AG09319 (cell line): Measurements from ENCODE around the gene SPACA1.

GRCh38 chr6:87714373-87715050, 12.5 kb upstream of the AKIRIN2 start:
- RRBS: no CpG with 5 or more reads among the region's 2 CpGs

DNA sequence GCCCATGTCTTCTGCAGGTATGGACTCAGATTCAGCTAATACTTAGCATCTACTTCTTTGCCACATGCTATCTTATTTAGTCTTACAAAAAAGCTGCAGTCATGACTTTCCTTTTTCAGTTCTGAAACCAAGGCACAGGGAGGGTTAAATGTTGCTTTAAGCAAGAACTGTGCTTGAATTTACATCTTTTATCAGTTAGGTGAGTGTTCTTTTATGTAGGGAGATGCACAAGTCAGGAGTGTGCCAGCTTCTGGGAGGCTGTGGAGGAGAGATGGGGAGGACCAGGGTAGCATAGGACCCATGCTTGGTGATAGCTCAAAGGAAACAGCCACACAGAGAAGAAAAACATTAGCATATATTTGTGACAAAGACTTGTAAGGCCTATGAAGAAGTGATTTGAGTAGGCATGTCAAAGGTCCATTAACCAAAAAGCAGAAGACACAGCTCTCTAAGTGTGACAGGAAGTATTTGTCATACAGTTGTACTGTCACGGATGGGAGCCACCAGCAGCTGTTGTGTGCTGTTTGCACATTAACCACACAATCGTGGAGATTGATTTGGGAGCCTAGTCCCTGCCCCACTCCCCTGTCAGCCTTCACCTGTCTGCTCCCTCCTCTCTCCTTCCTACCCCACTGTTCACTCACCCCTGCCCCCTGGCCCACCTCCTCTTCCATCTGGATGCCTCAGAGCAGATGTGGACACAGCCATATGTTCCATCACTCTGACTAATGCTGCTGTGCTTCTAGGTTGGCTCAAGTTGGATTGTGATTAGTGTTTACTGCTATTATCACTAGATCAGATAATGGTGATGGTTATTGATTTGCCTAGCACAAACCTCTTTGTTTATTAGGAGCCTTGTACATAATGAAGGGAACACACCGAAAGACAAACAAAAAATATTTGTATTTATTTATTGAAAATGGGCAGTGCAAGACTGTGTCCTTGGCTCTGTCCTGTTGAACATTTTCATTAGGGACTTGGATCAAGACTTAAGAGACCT, 124.8 kb upstream of the SPACA1 start:
- RRBS: no CpG with 5 or more reads among the region's 3 CpGs

DNA sequence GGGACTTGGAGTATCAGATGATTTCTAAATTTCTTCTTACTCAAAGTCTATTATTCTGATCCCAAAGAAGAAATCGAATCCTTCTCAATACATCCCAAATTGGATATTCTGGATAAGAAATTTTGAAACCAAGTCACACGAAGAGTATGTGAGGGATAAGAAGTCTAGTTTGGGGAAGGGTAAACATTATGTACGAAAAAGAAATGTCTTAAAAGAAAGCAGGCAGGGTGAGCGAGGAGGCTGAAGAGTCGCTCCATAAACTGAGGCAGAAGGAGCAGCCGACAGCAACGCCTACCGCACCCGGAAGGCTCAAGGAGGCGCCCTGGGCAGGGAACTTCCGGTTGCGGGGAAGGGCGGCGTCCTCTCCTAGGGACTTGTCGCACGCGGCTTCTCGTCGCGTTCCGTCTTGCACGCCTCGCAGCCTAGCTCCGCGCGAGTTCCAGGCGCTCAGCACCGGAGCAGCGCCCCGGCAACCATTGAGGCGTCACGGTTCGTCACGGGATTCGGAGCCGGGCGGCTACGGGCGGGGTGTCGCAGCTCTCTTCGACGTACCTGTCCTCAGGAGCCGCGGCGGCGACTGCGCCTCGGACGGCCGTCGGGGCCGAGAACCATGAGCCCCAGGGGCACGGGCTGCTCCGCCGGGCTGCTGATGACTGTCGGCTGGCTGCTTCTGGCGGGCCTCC, at the start of gene SPACA1:
SPACA1 (plus strand) TSS at position 546 of the 683 bp plus-strand sequence.
- RRBS: 82% methylated on average over 11 of the region's 57 CpGs

- RRBS: no CpG with 5 or more reads among the region's 1 CpG
Measured at GRCh38 chr6:88873172-88873524, 90.3 kb downstream of the RNGTT start.

GRCh38 chr6:89021638-89022146, 58.3 kb upstream of the RNGTT start:
- RRBS: no CpG with 5 or more reads among the region's 4 CpGs

DNA sequence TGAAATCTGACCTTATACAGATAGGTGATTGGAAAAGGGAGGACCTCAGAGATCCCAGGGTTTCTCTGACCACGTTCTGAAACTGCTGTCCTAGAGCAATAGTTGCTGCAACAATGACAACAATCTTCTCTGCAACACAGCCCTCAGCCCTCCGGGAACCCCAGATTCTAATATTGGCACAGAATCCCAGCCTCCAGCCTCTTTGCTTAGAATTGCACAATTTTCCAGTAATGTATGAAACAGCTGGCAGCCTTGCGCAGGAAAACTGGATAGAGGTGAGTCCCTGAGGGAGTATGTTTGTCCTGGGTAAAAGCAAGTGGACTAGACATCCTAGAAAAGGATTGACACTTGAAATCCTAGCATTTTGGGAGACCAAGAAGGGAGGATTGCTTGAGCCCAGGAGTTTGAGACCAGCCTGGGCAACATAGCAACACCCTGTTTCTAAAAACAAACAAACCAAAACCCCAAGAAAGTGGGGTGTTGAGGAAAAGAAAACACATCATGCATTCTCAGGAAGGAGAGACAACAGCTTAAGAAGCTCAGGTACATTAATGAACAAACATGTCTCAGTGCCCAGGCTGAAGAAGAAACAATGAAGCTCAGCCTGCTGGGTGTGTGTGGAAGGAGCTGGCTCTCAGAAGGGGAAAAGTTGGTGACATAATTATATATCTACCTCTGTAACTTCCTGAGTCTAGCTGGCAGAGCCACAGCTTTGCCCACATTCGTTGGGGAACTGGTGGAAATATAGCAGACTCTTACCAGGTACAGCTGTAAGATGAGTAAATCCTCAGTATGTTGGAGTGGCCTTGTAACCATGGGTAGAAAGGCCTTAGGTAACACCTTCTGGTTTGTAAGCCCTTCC, 30.2 kb upstream of the PNRC1 start:
- RRBS: no CpG with 5 or more reads among the region's 4 CpGs

DNA sequence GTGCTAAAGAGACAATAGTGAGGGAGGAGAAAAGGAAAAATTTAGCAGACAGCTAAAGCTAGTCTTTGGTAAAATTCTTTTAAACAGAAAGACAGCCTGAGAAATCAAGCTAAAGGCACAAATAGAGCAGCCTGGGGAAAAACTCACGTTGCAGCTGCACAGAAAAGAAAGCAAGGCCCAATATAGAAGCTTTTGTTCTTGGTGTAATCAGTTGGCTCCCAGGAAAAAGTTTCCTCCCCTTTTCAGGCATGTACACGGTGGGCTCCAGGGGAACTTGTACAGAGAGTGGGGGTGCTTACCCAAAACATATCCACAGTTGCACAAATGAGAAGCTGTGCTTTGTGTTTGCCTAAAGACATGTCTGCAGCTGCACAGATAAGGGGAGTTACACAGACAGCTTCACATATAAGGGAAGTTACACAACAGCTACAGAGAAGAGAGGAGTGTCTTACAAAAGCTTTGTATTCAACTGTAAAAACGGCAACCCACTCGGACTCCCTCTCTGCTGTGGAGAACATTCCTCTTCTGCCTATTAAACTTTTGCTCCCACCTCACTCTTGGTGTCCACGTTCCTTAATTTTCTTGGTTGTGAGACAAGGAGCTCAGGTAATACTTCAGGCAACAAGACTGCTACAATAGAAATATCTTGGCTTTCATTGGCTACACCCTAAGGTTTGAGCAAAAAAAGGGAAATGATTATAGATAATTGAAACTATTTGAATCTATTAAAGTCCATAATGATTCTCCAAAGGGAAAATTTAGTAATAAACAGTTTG, 7.5 kb upstream of the PNRC1 start:
- RRBS: no CpG with 5 or more reads among the region's 5 CpGs

- RRBS: no CpG with 5 or more reads among the region's 3 CpGs
Measured at GRCh38 chr6:89084962-89085212, 4.3 kb downstream of the PNRC1 start.

DNA sequence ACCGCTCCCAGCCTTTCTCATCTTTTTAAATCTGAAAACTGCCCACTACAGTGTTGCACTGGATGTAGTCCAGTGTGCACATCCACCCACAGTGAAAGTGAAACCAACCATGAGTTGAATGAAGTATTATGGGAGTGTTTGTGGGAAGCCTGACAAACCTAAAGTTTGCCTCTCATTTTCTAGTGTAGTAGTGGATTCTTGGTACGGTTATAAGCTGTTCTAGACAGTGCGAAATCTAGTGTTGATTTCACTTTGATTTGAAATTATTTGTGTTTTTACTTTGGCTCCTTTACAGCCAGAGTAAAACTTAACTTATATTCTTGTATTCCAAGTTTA, 41.7 kb downstream of the ANKRD6 start:
- RRBS: no CpG with 5 or more reads among the region's 3 CpGs

DNA sequence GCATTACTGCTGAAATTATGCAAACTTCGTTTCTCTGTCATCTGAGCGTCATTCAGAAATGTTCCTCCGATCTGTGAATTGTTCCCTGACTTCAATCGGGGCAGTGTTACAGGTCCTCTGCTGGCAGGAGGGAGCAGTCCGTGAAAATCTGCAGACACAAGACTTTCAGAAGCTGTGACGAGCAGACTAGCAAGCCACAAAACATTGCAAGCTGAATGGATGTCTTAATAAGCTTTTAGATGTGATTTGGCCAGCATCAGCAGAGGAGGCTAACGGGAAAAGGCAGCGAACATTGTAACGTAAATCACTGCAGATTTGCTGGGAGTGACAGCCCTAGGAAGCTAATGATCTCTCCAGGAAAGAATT, 76.1 kb downstream of the LYRM2 start:
- RRBS: no CpG with 5 or more reads among the region's 9 CpGs

DNA sequence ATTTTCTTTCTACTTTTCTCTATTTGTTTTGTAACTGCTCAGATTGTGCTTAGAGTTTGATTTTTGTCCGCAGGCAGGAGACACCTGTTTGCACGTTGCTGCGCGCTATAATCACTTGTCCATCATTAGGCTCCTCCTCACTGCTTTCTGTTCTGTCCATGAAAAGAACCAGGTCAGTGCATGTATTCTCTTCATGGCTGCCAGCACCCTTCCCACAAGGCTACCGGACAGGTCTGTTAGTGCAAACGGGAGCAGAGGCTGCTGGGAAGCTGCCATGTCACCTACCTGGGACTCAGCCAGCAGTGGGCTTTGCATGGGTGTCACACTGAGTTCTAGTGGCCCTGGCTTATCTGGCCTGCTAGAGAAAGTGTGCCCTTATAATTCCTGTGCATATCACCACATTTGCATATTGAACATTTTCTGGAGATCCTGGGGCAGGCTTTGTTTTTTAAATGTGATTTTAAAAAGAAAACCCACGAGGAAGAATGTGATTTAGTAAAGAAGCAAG, 24.8 kb downstream of the LYRM2 start:
- RRBS: no CpG with 5 or more reads among the region's 7 CpGs

DNA sequence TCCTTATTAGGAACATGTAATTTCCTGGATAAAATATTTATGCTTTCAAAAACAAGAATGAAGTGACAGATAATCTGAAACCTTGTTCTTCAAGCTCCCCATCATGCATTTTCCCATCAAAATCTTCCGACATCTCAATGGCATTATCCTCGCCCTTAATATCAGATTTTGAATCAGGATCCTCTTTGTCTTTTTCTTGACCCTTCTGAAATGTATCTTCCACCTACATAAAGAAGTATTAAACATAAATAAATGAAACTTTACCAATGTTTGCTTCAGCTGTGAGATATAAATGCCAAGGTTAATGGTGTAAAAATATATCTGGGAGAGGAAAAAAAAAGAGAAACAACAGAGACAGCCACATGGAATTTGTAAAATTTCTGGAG, 25.9 kb upstream of the LYRM2 start:
- RRBS: no CpG with 5 or more reads among the region's 2 CpGs

GRCh38 chr6:89807676-89808563, 11.7 kb downstream of the MDN1 start:
- RRBS: no CpG with 5 or more reads among the region's 8 CpGs

GRCh38 chr6:89985358-89985680, 91.0 kb downstream of the GJA10 start:
- RRBS: no CpG with 5 or more reads among the region's 5 CpGs

DNA sequence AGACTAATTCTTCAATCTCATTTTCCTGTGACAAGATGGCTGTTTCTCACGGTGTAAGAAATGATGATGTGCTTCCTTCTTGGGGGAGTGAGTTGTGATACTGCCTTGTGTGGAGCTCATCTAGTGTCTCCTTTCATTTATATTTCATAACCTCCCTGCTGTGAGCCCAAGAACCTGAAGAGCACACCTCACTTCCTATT, 58.0 kb downstream of the BACH2 start:
- RRBS: no CpG with 5 or more reads among the region's 1 CpG

- RRBS: no CpG with 5 or more reads among the region's 4 CpGs
Measured at GRCh38 chr6:90267149-90267773, 29.4 kb downstream of the BACH2 start.

GRCh38 chr6:90280954-90281400, 15.7 kb downstream of the BACH2 start:
- RRBS: no CpG with 5 or more reads among the region's 1 CpG

DNA sequence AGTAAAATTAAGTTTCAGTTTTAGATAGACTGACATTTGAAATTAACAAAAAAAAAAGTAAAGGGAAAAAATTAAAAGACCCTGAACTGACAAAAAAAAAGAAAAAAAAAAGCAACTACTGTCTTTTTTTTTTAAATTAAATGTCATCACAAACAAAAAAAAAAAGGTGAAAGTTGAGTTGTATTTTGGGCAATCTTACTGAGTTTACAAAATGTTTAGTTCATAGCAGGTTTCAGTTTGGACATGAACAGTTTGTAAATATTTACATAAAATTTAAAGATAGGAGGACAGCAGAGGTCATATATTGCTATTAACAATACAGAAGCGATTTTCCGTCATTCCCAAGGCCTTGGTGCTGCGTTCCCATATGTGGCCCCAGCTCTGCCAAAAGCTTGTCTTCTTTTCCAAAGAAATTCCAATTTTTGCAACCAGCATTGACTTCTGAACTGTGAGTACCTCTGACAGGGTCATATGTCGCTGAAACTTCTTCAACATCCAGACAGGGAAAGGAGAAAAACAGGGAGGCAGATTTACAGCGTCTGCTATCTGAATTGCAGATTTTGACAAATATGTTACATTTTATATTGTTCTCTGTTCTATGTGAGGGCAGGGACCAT, 5.1 kb downstream of the BACH2 start:
- RRBS: no CpG with 5 or more reads among the region's 5 CpGs

- RRBS: no CpG with 5 or more reads among the region's 9 CpGs
Measured at GRCh38 chr6:90356112-90356576, 59.5 kb upstream of the BACH2 start.